GM23248 (cell line): ENCODE results near the genes DEFB113, TFAP2B and GSTA1.

- RAMPAGE, long total RNA: no peak
These were observed 2.8 kb downstream of the ADGRF4 start for GRCh38 chr6:47701076-47701634.

- RAMPAGE, long total RNA: no peak
These were observed 246.2 kb upstream of the PTCHD4 start for GRCh38 chr6:48357268-48357601.

- RAMPAGE, long total RNA: no peak
These were observed at the start of gene DEFB113 for GRCh38 chr6:49969552-49969920. TSS of gene DEFB113 (minus strand) at chr6:49969625.

- RAMPAGE, long total RNA: no peak
These were observed at the start of gene TFAP2B for GRCh38 chr6:50818300-50819007. TSS of gene TFAP2B (plus strand) at chr6:50818871.

- RAMPAGE, long total RNA: no peak
These were observed 231.4 kb downstream of the TFAP2B start for GRCh38 chr6:51049885-51050707.

DNA sequence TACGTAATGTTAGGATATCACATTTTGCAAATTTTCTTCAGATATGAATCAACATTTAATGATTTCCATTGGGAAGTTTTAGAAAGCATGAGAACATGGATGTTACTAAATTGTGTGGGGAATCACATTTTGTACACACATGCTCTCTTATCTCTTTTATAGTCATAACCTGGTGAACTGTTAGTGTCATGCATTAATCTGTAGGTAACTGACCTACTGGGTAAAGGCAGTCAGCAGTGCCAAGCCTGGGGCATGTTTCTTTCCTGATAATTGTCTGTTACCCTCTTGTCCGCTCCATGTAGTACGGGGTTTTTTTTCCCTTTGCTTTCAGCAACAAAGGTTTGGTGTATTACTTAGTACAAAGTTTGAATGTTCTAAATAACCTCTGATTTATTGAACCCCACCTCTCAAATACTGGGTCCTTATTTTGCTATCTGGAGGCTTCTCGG is 498.9 kb downstream of the TFAP2B start:
- RAMPAGE, long total RNA: no peak

GRCh38 chr6:51737991-51738366 is 349.4 kb downstream of the PKHD1 start:
- RAMPAGE, long total RNA: no peak

- RAMPAGE, long total RNA: no peak
These were observed 35.9 kb upstream of the PAQR8 start for GRCh38 chr6:52325649-52326839.

GRCh38 chr6:52363394-52364050 is 1.6 kb downstream of the PAQR8 start:
- RAMPAGE, long total RNA: no peak

GRCh38 chr6:52390021-52390741 is 28.2 kb downstream of the PAQR8 start:
- RAMPAGE, long total RNA: no peak

GRCh38 chr6:52496673-52496979 is 76.5 kb downstream of the EFHC1 start:
- RAMPAGE, long total RNA: no peak

GRCh38 chr6:52522784-52523009 is 54.2 kb downstream of the TRAM2 start:
- RAMPAGE, long total RNA: no peak

GRCh38 chr6:52537205-52537664 is 39.6 kb downstream of the TRAM2 start:
- RAMPAGE, long total RNA: no peak

DNA sequence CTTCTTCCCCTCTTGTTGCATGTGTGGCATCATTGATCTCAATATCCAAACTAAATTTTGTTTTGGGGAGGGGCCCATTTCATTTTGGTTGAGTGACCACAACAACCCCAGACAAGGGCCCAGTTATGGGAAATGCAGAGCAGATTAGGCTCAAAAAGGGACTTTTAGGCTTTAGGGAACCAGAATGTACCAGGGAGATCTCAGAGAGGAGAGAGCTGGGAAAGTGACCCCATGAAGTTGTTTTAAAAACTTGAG is 19.6 kb upstream of the TMEM14A start:
- RAMPAGE, long total RNA: no peak

- RAMPAGE, long total RNA: no peak
These were observed 1.5 kb downstream of the TMEM14A start for GRCh38 chr6:52672426-52672734.

DNA sequence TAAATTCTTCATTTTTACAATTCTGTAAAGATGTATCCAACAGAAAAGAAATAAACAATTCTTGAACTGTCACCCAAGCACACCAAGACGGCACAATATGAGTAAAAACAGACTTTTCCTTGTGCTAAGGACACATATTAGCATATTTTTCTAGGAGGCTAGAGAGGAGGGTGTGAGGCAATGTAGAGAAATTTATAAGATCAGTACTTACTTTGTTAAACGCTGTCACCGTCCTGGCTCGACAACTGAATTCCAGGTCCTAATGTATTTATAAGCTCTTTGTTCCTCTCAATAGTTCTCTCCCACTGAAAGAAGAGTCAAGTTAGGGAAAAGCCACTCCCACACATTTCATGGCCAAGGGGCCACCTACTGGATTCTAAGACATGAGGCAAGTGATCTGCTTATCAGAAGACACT is at the start of gene GSTA1:
Gene GSTA1 (minus strand): TSS at position 243 of the 416 bp plus-strand sequence.
- RAMPAGE, long total RNA: no peak

DNA sequence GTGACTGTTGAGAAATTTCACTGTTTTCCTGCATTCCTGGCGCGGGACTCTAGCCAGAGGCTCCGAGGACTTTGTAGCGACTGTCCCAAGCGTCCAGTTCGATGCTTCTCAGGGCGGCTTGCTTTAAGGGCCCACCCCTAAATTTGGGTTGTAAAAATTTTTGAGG is 277 bp upstream of the FBXO9 start:
- RAMPAGE, long total RNA: no peak

DNA sequence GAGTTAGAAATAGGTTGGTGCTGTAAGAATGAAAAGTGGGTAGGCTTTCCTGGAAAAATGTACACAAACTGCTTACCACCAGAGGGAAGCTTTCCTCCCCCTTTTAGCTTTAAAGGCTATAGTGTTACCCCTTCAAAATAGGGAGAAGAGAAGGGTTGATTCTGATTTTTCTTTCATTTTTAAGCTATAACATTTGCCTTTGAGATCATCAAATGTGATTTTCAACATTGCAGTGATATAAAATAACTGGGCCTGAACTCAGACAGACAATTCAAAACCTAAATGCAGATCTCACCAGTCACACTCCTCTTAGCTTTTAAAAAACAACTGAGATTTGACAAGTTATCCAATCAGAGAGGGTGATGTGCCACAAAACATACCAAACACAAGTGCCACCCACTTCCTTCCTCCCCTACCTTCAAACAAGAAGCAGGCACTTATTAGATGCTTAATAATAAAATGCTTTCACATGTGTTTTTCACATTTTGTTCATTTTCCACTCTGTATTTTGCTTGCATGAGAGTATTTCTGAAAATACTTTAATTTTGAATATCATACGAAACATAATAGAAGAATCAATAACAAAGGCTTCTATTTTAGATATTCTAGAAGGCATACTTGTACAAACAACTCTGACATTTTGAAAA is 57.7 kb downstream of the ELOVL5 start:
- RAMPAGE, long total RNA: no peak

DNA sequence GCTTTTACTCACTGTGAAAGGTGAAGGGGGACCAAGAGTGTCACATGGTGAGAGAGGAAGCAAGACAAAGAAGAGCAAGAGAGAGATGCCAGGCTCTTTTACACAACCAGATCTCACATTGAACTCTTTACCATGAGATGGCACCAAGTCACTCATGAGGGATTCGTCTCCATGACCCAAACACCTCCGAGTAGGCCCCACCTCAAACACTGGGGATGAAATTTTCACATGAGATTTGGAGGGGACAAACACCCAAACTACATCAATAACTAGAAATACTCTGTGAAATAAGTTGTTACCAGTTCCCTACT is 16.9 kb downstream of the ELOVL5 start:
- RAMPAGE, long total RNA: no peak

DNA sequence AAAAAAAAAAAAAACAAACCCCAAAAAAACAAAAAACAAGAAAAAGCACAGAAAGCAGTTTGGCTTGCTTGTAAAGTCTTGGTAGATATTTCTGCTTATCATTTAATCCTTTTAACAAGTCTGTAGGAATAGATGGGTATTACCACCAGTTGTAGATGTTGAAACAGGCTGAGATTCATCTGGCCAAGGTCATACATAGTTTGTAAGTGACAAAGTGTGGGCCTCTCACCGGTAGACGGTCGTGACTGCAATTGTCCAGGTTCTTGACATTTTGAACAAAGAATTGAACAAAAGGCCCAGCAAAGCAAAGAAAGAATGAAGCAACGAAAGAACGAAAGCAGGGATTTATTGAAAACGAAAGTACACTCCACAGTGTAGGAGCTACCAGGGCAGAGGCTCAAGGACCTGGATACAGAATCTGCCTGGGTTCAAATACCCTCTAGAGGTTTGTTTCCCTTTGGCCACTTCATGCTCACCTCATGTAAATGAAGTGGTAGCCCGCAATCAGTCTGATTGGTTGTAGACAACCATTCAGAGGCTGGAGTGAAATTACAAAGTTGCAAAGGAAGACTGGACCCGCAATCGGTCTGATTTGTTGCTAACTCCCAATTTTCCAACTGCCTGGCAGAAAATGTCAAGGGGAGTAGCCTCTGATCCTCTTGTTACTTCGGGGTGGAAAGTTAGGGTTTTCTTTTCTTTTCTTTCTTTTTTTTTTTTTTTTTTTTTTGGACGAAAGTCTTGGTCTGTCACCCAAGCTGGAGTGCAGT is 11.7 kb upstream of the ELOVL5 start:
- RAMPAGE, long total RNA: no peak